AG04450 (cell line): ENCODE measurements around a stretch of chr11.

DNA sequence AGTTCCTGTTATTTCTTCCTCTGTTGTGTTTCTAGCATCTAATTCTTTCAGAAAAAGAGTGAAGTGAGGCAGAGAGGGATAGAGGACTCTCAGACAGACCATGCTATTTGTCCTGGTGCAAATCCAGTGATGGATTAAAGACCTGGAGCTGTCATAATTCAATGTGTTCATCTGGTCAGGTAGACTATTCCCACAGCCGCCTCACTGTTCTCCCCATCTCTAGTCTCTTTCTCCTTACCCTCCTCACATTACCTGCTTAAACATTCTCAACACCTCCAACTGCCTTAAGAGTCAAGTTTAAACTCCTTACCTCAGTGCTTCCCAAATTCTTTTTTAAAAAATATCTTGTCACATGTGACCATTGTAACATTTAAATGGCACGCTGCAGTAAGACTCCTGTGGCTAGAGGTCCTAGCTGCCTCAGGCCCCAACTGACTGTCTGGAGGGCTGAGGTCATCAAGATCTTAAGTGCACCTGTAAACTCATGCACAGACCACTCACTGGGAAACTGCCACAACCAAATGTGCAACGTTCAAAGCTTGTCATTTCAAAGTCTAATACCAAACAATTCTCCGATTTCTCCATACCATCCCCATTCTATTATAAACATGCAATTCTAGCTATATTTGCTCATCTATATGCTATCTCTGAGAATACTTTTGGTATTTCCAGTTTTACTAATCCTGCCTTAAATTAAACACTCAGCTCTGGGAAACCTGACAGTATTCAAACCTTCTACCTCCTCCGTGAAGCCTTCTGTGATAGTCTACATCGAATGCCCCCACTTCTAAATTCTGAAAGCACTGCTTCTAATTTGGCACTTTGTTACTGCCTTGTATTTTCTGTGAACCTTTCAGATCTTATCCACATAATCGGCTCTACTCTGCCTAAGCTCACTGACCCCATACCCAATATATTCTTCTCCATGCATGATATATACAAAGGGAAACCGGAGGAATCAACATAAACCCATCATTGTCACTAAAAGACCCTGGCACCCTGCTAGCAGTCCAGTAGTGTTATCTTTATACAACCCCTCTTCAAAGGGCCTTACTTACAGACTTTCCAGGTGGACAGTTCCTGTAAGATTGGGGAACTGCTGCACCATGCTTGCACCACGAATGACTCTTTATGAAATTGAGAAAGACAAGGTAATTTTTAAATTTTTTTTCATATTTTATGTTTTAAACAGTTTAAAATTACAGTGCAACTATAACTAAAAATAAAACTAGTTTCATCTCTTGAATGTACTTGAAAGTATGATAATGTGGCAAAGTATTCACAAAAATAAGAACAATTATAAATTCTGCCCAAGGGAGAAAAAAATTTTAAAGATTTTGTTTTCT, 16.7 kb upstream of the CCDC34 start:
- CAGE, long polyA plus RNA, result no peak
- RRBS, result no CpG with 5 or more reads among the region's 9 CpGs

GRCh38 chr11:27388151-27388421, 25.1 kb upstream of the CCDC34 start:
- CAGE, long polyA plus RNA, result no peak
- RRBS, result no CpG with 5 or more reads among the region's 1 CpG

- CAGE, long polyA plus RNA, result no peak
- RRBS, result no CpG with 5 or more reads among the region's 8 CpGs
These were observed 38.9 kb upstream of the CCDC34 start for GRCh38 chr11:27401642-27402494.

GRCh38 chr11:27409701-27410062, 46.7 kb upstream of the CCDC34 start:
- CAGE, long polyA plus RNA, result no peak
- RRBS, result no CpG with 5 or more reads among the region's 3 CpGs

DNA sequence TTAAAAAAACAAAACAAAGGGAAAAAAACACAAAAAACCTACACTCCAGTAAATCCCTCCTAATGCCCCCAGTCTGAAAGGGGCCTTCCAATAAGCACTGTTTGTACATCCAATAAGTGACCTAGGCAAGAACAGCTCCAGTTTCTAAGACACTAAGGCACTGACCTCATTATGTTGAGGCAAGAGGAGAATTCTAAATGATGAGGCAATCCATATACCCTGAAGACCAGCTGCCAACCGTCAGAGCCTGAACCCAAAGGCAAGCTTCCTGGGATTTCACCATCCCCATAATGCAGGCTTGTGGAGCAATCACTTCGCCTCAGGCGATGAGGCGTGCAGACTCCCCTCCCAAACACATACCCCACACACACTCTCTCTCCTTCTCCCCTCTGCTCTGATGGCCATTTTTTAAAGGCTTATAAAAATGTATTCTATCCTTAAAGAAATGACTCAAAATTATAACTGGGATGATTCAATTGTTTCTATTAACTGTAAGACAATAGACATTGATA, 49.5 kb downstream of the LGR4 start:
- CAGE, long polyA plus RNA, result no peak
- RRBS, result no CpG with 5 or more reads among the region's 4 CpGs

- CAGE, long polyA plus RNA, result no peak
- RRBS, result no CpG with 5 or more reads among the region's 11 CpGs
These were observed 17.0 kb downstream of the LIN7C start for GRCh38 chr11:27489411-27490150.

DNA sequence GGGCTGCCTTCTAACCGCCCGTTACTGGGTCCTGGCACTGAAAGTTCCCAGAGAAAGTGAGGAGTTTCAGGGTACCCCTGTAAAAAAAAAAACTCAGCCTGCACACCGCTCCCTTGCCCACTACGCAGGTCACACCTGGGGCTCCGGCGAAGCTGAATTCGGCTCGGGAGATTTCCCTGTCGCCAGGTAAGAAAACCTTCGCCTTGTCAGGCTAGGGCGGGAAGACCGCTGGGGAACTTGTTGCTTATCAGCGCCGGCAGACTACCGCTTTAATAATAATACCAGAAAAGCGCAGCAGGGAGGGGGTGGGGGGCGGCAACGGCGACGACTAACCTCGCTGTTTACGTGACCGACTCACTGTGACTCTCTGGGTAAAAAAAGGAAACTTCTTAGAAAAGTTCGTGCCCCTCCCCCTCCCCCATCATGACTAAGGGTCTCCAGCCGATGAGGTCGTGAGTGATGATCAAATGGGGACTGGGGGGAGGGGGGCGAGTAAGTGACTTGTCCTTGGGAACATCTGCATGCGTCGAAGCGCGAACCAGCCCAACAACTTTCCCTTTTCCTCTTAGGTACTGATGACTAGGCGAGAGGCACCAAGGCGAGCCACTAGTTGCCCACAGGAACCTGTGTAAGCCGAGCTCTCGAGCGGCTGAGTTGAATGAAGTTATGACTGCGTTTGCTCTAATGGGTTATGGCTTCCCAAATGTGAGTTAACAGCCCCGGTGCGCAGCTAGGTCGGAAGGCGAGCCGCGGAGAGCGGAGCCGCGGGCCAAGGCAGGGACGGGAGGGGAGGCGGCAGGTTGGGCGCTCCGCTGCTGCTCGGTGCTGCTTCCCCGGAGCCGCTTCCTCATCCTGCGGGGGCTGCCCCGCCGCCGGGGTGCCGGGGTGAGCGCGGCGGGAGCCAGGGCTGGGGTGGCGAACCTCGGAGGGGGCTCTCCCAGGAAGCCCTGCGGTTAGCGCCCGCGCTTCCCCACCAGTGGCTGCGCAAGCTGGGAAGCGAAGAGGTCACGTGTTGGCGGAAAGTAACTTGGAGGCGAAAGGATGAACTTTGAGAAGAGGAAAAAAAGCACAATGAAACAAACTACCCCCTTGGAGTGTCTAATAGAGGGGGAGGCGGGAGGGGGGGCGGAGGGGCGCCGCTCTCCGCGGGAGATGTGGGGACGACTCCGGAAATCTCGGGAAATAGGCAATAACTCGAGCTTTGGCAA, 21.9 kb upstream of the BDNF start:
- CAGE, long polyA plus RNA, result no peak
- RRBS, result 2% methylated on average over 22 of the region's 82 CpGs

- CAGE, long polyA plus RNA, result no peak
- RRBS, result no CpG with 5 or more reads among the region's 10 CpGs
These were observed 50.8 kb downstream of the METTL15 start for GRCh38 chr11:28158717-28159701.

DNA sequence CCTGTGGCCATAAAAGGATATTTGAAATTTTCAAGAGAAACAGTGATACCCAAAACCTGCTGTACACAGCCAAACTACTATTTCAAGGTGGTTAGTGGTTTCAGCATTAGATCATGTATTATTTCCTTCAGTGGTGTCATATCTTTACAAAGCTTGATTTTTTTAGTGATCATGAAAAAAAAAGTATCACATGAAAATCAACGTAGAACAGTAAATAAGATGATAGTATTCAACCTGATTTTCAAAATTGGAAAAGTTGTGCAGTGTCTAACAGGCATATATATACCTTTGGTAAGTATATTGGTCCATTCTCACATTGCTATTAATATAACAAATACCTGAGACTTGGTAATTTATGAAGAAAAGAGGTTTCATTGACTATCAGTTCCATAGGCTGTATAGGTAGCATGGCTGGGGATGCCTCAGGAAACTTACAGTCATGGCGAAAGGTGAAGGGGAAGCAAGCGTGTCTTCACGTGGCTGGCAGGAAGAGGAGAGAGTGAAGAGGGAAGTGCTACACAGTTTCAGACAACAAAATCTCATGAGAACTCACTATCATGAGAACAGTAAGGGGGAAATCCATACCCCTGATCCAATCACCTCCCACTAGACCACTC, 137.2 kb downstream of the METTL15 start:
- CAGE, long polyA plus RNA, result no peak
- RRBS, result no CpG with 5 or more reads among the region's 4 CpGs

DNA sequence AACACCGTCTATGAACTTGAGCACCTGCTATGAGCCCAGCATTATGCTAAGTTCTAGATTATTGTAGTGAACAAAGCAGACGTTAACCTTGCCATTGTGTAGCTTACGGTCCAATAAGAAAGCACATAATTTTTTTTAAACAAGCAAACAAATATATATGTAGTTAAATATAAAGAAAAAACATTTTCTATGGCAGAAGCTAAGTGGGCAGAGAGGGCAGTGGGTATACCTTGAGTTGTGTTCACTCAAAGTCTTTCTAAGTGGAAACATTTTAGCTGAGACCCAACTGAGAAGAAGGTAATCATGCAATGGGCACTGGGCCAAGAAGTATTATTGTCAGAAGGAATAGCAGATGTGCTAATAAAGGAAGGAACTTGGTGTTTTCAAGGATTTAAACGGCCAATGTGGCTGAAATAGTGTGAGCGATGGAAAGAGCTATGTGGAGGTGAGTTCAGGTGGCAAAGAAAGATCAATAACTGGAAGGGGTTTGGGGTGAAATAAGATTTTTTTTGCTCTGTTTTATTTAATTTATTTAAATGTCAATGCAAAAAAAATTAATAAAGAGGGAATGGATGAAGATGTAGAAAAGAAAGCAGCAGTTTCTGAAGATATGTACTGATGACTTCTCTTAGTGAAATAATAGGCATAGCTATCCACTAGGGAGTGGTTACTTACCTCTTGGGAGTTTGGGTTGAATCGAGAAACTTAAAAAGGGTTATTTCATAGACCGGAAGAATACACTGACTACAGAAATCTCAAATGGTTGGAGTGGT, 102.3 kb downstream of the ELP4 start:
- CAGE, long polyA plus RNA, result no peak
- RRBS, result no CpG with 5 or more reads among the region's 7 CpGs

DNA sequence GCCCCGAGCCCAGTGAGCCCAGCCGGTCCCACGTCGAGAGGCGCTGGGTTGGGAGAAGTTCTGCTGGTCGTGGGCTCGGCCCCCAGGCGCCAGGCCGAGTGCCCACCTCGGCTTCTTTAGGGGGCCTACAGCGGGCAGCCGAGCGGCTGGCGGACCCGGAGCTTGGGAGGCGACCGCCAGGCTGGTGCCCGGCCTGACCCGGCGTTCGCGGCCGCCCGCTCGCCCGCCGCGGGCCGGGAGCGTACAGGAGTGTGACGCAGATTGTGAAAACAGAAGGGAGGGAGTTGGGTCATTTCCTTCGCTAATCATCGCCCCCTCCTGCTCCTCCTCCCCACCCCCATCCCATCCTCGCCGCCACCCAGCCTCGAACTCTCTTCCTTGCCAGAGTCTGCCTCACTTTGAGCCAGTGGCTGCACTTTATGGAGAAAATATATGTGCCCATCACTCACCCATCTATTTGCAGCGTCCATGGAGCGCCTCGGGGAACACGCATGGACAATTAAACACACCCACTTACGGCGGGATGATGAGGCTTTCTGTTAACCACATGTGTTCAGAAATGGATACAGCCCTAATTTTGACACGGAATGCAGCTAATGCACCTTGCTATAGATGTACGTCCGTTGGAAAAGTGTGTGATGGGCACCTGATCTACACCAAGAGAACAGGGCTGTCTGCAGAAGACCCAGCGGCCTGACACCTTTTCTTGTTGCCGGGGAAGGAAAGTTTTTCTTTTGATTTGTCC, 16.1 kb upstream of the PAX6 start:
- CAGE, long polyA plus RNA, result no peak
- RRBS, result 3% methylated on average over 11 of the region's 47 CpGs

DNA sequence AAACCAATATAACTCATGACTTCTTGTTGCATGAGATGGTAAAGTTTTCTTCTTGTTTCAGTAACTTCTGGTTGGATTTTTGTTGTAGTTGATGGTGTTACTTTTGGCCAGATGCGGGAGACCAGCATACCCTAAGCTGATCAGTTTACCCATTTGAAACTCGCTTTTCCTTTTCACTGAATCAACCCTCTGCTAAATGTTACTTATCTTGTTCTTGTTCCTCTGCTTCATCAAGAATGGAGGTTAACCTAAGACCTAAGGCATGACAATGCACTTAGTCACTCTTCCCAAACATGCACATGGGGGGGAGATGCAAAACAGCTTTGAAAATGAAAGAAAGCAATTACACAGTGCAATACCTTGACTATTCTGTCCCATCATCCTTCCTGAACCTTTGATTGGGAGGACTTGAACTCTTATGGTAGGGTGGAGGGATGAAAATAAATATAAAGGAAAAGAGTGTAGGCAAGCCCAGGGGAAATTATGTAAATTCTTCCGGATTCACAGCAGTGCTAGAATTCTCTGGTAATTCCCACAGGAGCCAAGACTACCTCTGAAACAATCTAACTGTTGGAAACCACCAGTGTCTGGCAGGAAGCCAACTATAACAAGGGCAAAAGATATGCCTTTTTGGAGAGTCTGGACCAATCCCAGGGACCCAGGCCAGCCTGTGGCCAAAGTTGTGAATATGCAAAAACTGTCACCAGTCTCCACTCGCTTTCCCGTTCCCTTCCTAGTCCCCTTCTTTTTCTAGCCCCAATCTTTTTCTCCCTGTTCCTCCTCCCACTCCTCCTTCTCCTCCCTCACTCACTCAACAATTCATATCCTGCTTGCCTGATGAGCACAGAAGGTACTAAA, 2.7 kb upstream of the RCN1 start:
- CAGE, long polyA plus RNA, result no peak
- RRBS, result no CpG with 5 or more reads among the region's 5 CpGs

- CAGE, long polyA plus RNA, result no peak
- RRBS, result no CpG with 5 or more reads among the region's 3 CpGs
These were observed 144.6 kb downstream of the WT1 start for GRCh38 chr11:32290557-32291363.

GRCh38 chr11:32386779-32387206, 48.5 kb downstream of the WT1 start:
- CAGE, long polyA plus RNA, result no peak
- RRBS, result no CpG with 5 or more reads among the region's 8 CpGs

- CAGE, long polyA plus RNA, result no peak
- RRBS, result 81% methylated on average over 2 of the region's 7 CpGs
These were observed 43.2 kb downstream of the WT1 start for GRCh38 chr11:32391980-32392643.

DNA sequence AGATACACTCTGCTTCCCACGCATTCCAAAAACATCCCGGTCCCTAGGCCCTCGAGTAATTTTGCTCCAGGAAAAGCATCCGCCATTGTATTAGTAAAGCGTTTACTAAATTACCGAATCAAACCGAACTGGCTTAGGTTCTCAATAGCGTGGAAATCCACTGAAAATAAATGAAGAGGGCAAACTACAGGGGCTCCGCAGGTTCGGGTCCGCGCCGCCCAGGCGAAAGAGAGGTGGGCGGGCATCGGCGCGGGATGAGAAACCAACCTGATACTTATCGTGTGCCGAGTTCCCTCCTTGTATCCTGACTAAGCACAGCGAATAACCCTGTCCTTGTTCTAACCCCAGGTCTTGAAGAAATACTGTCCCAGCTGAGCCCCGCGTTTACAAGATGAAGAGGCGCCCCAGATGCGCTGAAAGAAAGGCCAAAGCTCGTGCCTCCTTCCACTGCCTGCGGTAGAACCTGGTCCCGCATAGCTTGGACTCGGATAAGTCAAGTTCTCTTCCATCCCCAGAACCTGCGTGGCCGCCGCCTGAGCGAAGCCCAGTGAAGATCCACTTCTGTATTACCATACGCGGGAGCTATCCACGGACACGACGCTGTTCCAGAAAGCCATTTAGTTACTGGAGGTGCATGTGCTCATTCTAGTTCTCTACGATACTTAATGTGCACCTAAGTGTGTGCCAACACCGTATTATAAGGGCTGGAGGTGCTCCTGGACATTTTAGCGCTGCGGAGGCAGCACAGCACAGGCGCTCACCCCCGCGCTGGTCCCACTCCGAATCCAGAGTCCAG, 1.6 kb downstream of the WT1 start:
- CAGE, long polyA plus RNA, result no peak
- RRBS, result no CpG with 5 or more reads among the region's 46 CpGs

GRCh38 chr11:32829185-32829470, 599 bp upstream of the PRRG4 start:
- CAGE, long polyA plus RNA, result no peak
- RRBS, result no CpG with 5 or more reads among the region's 3 CpGs

DNA sequence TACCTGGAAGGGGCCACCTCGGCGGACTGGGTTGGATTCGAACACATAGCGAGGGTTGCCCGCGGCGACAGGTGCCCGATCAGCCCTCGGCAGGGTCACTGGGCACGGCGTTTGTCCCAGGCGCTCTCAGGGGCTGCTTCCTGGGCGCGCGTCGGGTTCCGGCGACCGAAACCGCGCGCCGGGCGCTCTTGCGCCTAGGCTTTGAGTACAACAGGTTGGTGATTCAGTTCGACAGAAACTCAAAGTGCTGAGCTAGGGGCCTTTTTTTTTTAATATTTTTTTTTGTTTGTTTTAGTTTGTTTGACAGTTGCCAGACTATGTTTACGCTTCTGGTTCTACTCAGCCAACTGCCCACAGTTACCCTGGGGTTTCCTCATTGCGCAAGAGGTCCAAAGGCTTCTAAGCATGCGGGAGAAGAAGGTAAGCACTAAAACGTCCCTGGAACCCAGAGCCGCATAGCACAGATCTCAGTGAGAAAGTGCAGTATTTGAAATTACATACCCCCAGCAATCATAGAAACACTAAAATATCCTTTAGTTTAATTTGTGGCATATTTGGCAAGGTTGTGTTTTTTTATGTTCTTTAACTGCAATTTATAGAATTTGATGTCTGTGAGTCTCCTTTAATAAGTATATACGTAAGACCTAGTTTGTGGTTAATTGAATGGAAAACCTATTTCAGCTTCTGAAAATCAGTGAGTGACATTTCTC, 641 bp downstream of the PRRG4 start:
- CAGE, long polyA plus RNA, result no peak
- RRBS, result no CpG with 5 or more reads among the region's 32 CpGs

DNA sequence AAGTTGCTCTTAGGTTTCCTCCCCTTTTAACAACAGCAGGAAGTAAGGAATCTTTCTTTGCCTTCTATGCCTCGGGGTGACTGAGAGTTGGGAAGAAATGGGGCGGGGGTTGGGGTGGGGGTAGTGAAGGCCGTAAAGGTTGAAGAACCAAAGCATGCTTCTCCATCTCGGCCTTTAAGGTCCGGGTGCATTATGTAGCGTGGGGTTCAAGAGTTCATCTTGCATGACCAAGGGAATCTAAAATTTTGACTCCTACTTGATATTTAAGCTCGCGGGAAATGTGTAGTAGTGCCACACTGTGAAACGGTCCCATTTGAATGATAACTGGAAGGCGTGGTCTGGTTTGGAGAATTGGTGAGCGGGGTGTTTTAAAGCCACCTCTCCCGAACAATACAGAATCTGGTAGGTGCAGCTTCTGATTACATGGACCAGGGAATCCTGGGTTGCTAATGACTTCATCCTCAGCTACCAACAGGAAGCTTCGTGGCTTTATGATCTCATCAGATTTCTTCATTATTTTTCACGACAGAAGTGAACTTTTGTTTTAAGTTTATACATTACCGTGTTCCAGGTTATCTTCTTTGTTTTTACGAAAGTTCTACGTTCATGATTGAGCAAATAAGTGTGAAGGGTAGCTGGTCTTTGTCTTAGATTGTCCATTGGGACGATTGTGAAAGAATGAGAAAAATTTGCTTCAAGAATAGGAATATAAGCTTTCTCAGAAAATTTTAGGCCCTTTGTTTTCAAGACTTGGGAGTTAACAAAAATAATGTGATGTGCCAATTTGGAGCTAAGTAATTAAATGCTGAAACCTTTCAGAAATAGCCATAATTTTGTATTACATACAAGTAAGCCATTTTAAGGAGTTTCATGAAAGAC, 1.6 kb downstream of the QSER1 start:
- CAGE, long polyA plus RNA, result no peak
- RRBS, result no CpG with 5 or more reads among the region's 18 CpGs

GRCh38 chr11:33018745-33019442, 3.2 kb downstream of the DEPDC7 start:
- CAGE, long polyA plus RNA, result no peak
- RRBS, result no CpG with 5 or more reads among the region's 7 CpGs